GM06990 (cell line): Measurements from ENCODE around the gene ZFP36L1.

- RRBS, result no CpG with 5 or more reads among the region's 22 CpGs
Measured at GRCh38 chr14:68603528-68604201, 189.2 kb downstream of the ZFP36L1 start.

DNA sequence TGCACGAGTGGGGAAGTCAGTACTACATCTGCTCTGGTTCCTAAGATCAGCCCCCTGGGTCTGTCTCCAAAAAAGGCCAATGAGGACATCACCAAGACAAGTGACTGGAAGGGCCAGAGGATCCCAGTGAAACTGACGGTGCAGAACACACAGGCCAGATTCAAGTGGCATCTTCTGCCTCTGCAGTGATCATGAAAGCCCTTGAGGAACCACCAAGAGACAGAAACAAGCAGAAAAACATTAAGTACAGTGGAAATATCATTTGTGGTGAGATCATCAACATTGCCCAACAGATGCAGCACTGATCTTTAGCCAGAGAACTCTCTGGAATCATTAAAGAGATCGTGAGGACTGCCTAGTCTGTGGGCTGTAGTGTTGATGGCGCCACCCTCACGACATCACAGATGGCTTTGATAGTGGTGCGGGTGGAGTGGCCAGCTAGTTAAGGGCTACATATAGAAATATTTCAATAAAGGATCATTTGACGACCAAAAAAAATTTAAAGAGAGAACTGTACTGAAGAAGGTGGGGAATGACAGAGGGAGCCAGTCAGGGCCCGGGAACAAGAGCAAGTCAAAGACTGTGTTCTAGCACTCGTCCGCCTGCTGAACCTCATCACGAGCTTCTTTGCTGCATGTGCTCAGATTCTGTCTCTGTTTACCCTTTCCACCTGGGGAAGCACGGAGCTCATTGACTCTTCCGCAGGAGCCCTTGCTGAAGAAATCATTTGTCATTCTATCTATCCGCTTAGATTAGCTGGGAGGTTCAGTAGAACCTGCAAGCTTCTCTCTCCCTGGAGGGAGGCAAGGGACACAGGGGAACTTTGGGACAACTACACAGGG is 99.5 kb downstream of the ZFP36L1 start:
- RRBS, result no CpG with 5 or more reads among the region's 14 CpGs

- RRBS, result 88% methylated on average over 4 of the region's 6 CpGs
Measured at GRCh38 chr14:68727652-68728256, 65.1 kb downstream of the ZFP36L1 start.

DNA sequence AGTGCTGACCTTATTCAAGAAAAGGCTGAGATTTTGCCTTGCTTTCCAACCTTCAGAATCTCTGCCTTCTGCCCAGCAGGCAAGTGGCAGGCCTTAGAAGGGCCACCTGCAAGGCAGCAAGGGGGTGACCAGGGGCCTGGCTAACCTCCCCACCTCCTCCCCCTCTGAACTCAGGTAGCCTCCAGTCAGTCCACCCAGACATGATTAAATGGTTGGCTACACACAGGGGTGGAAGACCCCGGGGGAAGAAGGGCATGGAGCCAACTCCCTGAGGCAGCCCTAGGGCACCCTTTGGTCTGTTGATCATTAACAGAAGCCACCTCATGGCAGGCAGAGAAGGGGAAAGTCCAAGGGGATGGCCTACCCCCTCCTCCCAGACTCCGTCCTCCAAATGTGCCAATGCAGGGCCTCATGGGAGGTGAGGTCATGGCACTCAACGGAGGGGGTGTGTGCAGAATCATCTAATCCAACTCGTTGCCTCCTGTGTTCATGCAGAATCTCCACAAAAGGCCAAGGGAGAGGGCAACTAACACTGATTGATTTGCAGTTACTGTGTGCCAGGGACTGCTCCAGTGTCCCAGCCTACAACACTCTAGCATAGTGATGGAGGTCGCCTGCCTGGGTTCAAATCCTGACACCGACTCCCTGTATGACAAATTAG is 8.4 kb downstream of the ZFP36L1 start:
- RRBS, result no CpG with 5 or more reads among the region's 6 CpGs

- RRBS, result no CpG with 5 or more reads among the region's 1 CpG
Measured at GRCh38 chr14:68785467-68785835, 7.4 kb downstream of the ZFP36L1 start.

- RRBS, result 5% methylated on average over 8 of the region's 28 CpGs
Measured at GRCh38 chr14:68792778-68793314, at the start of gene ZFP36L1. TSS of gene ZFP36L1 (minus strand) at chr14:68793067.

DNA sequence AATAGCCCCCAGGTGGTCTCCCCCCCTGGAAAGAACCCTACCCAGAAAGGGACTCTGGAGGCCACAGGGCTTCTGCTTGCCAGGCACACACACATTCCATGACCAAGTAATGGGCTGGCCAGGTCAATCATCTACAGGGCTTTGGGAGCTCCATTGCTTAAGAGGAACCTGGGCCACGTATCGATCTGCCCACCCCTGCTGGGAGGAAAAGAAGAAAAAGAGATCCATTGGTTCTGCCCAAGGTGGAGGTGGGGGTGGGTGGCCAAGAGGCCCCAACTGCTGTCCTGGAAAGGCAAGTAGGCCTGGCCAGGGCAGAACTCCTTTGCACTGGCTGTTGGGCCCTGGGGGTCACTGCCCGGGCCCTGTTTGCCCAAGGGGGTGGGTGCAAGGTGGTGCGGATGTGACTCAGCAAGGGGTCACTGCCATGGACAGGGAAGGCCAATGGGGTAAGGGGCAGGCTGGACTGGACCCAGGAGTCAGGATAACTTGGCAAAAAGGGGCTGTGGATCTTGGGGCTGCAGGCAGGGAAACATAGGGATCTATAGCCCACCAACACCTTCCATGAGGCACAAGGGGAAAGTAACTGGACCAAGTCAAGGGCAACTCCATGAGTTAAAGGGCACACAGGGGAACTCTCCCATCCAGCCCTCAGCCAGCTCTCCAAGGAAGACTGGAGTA is 31.0 kb upstream of the ZFP36L1 start:
- RRBS, result no CpG with 5 or more reads among the region's 4 CpGs

- RRBS, result no CpG with 5 or more reads among the region's 24 CpGs
Measured at GRCh38 chr14:68843148-68844394, 50.7 kb upstream of the ZFP36L1 start.

- RRBS, result no CpG with 5 or more reads among the region's 7 CpGs
Measured at GRCh38 chr14:68880799-68881142, 87.9 kb upstream of the ZFP36L1 start.

GRCh38 chr14:68882783-68883218 is 89.9 kb upstream of the ZFP36L1 start:
- RRBS, result no CpG with 5 or more reads among the region's 8 CpGs

DNA sequence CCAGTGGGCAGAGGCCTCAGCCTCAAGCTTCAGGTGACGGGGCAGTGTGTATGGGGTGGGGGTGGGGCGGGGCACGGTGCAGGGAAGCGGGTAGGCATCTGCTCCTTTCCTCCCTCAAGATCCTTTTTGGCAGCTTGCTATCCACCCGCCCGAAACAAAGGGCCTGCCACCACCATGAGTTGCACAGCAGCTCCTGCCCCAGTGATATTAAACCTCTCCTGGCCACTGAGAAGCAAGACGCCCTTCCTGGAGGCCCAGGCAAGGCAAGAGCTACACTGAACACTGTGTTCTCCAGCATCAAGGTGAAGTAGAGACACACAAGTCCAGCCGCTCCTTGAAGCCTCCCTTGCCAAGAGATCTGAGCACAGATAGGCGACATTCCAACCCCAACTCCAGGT is 71.0 kb downstream of the ACTN1 start:
- RRBS, result no CpG with 5 or more reads among the region's 9 CpGs

DNA sequence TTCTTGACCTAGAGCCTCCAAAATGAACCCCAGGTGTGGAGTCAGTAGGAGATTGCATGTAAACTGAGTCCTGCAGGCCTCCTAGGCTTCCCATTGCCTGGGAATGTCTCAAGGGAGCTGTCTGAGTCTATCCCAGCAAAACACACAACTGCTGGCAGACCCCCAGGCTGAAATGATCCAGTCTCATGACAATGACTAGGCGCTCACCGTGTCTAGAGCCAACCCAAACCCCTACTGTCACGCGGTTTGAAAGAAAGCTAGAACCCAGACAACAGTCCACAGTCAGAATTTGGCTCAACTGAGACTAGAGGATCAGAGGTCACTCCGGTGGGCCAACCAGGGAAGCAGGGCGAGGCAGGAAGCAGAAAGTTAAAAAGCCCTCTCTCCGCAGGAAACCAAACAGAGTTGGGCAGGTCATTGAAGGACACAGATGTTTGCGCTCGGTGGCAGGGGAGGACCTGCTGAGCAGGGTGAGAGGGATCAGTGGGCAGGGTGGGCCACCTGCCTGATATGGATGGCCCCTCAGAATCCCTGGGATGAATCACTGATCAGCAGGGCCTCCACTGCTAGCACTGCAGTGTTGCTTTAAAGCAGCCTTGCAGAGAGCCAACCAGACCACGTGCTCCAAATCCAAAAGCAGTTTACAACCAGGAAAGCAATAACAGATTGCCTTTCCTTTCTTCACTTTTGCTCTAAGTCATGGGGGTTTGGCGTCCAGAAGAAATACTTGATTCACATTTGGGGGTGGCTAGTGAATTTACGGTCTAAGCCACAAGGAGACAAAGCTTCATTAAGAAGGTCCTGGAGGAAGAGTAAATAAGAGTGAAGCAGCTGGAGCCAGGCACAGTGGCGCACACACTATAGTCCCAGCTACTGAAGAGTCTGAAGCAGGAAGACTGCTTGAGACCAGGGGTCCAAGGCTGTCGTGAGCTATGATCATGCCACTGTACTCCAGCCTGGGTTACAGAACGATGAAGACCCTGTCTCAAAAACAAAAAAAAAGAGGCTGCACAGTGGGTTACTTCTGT is 23.6 kb downstream of the ACTN1 start:
- RRBS, result no CpG with 5 or more reads among the region's 15 CpGs

GRCh38 chr14:69079362-69080054 is 73.4 kb downstream of the DCAF5 start:
- RRBS, result no CpG with 5 or more reads among the region's 5 CpGs

GRCh38 chr14:69129017-69129593 is 23.8 kb downstream of the DCAF5 start:
- RRBS, result no CpG with 5 or more reads among the region's 7 CpGs

DNA sequence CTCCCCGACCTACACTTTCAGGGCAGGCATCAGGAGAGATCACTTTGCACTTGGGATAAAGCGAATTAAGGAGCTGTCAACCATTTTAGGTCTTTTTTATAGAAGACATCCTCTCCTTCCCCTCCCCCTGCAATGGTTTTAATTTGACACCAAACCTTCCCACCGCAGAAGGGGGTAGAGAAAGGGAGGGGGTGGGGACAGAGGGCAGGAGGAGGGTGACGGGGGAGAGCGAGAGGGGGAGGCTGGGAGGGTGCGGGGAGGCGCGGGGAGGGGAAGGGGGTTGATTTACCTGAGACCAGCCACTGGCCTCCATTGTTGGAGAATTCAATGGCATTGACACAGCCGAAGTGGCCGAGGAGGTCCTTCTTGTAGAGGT is 455 bp downstream of the DCAF5 start:
- RRBS, result no CpG with 5 or more reads among the region's 10 CpGs

DNA sequence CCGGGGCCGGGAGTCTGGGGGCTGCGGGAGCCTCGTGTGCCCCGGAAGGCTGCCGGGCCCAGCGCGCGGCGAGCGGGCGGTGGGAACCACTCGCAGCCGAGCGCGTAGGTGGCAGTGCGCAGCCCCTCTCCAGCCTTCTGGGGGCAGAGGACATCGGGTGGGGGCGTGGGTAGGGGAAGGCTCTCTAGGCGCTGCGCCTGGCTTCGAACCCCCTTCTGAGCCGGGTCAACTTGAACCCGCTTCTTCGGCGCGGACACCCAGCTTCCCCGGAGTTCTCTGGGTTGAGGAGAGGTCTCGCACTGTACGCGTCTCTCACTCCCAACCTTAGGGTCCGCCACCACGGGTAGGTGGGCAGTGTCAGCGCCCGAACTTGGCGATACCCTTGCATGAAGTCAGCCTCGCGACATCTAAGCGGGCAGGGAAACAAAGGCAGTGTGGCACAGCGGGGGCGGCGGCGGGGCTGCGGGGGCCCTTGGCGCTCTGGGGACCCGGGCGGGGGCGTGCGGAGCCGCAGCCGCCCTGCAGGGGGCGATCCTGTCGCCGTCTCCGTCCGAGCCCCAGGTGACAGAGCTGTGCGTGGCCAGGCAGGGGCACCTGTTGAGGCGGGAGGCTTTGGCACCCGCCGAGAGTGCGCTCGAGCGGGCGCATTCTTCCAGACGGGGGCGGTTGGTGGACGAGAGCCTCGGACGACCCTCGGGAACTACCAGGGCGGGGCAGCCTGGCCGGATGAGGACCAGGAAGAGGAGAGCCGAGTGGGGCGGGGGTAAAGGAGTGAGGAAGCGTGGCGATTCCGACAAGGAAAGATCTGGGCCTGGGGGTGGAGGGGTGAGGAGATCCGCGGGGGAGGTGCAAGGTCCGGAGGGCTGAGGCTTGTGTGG is 1.1 kb downstream of the GALNT16 start:
- RRBS, result 11% methylated on average over 9 of the region's 80 CpGs

DNA sequence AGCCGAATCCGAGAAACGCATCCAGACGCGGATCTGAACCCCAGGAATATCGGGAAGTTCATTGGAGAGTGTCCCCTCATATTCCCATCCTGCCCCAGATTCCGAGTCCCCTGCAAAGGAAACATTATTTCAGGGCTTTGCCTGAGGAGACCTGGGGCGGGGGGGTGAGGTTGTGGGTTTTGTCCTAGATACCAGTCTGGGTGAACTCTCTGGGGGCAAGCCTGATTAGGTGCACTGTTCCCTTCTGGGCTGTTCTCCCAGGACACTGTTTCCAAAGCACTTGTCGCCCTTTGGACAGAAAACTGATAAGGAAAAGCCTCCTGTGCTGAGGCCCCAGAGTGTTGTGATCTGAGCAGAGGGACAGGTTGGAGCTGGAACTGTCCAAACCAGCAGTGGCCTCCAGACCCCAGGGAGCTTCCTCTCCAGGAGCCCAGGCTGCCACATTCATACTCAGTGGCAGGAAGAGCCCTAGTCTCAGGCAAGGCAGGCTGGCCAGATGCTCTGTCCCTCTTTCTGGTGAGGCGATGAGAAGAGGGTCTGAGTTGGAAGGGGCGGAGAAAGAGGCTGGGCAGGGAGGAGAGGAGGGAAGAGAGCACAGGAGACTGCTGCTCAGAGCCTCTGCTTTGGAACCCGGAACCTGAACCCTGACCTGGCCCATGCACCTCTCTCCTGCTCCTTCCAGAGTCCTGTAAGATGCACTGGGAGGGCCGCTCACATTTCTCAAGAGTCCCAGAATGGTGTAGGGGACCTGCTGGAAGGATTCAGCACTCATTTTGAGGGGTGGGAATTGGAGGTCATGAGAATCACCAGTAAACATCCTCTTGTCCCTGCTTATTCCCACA is 1.9 kb downstream of the GALNT16 start:
- RRBS, result no CpG with 5 or more reads among the region's 13 CpGs

DNA sequence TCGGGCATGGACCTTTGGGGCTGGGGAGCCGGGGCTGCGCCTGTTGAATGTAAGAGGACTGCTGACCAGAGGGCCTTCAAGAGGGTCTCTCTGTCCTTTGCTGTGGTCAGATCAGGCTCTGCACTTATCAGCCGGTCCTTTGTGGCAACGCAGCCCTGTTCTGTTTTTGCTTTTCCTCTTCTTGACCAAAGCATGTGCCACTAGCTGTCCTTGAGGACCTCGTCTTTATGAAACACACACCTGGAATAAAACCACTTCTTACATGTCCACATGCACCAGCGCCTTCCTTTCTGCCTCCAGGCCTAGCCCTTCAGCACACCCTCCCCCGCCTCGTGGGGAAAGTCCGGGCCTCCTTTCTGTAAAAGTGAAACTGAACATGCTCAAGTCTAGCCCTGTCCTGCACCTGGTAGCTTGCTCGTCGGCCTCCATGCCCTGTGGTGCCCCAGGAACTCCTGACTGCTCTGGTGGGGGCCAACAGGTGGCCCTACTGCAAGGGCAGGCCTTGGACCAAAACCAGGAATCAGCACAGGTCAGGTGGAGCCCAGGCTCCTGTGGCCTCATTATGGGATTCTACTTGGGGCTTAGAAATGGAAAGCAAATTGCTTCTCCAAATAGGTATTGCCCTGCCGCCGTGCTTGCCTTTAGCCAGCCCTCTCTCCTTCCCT is 43.8 kb downstream of the ERH start:
- RRBS, result 9% methylated on average over 3 of the region's 14 CpGs

DNA sequence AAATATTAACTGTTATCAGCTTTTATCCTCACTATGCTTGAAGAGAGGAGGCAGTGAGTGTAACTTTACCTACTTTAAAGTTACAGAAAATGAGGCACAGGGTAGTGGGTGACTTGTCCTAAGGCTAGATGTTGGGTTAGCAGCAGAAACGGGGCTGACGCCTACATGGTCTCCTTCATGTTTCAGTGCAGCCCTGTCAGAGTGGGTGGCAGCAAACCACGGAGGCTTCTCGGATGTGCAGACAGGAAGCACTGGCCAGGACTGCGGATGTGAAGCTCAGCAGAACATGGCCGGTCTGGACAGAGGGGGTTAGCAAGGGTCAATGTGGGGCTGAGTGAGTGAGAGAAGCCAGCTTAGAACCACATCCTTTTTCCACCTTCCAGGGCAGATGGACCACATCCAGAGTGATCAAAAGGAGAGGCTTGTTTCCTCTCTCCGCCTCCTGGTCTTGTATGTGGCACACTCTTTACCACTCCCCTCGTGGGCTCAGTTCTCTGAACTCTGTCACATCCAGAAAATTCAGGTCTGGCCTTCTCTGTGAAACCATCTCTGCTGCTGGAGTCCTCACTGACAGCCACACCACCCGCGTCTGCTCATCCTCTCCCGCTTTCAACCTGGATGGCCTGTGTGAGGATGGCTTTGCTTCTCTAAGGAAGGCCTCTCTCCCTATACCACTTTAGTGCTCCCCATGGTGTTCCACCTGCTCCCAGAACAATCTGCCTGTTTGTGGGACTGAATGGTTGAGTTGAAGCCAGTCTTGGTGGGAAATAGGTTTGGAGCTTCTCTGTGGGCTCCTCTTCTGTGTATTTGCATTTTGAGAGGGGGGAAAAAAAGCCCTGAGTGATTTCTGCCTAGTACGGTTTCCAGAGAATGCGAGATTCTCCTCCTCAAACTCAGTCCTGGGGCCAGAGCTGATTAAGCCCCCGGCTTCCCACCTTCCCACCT is 14.2 kb downstream of the SUSD6 start:
- RRBS, result no CpG with 5 or more reads among the region's 14 CpGs

DNA sequence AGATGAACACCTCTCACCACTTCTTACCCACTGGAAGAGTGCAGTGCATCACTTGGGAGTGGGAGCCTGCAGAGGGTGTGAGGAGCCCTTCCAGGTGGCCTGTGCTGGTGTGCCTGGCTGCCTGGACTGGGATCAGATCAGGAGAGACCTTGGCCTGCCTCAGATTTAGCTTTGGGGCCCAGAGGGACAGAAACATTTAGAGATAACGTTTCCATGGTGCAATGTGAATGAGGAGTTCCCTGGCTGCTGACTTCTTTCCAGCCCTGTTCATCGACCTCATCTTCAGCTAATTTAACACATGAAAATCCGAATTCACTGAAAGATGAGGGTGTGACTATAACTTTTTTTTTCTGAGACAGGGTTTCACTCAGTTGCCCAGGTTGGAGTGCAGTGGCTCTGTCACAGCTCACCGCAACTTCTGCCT is 53.5 kb downstream of the SUSD6 start:
- RRBS, result no CpG with 5 or more reads among the region's 4 CpGs